Peyer's patch (tissue), 4 donors: ENCODE measurements around the genes PCLO and ELAPOR2.

GRCh38 chr7:79451912-79452535 is 1.4 kb downstream of the MAGI2 start:
- PRO-cap, result bidirectional peak, plus-strand start at chr7:79452388, minus-strand start at chr7:79452318
- RAMPAGE, long total RNA, 4 experiments, result no peak in any of the 4 experiments

- PRO-cap, result no peak
- RAMPAGE, long total RNA, 4 experiments, result no peak in any of the 4 experiments
Observed at GRCh38 chr7:80127750-80128230, 6.8 kb upstream of the GNAI1 start.

DNA sequence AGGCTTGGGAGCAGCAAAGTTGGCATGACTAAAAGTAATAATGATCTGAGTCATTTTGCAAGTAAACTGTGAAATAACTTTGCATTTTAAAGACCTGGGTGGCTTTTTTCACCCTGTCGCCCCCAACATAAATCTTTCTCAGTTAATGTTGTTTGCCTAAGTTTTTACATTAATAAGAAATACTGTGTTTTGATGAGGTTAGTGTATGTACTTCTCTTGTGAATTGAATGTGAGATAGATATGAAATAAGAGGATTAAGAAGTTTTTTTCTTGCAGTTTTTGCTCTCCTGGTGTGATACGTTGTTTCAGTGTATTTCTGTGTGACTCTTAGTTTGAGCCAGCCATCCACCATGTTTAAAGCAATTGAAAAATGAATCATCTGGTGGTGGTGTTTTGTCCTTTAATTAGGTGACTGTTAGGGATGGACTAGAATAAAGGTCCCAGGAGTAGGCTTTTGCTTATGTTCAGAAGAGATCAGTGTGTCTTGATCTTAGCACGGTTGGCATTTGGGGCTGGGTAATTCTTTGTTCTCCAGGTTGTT is 1.9 kb downstream of the GNAI1 start:
- PRO-cap, result no peak
- RAMPAGE, long total RNA, 4 experiments, result no peak in any of the 4 experiments

- PRO-cap, result no peak
- RAMPAGE, long total RNA, 4 experiments, result no peak in any of the 4 experiments
Observed at GRCh38 chr7:80279583-80280301, 145.1 kb downstream of the GNAI1 start.

GRCh38 chr7:80369467-80369809 is 142.4 kb downstream of the GNAT3 start:
- PRO-cap, result no peak
- RAMPAGE, long total RNA, 4 experiments, result no peak in any of the 4 experiments

DNA sequence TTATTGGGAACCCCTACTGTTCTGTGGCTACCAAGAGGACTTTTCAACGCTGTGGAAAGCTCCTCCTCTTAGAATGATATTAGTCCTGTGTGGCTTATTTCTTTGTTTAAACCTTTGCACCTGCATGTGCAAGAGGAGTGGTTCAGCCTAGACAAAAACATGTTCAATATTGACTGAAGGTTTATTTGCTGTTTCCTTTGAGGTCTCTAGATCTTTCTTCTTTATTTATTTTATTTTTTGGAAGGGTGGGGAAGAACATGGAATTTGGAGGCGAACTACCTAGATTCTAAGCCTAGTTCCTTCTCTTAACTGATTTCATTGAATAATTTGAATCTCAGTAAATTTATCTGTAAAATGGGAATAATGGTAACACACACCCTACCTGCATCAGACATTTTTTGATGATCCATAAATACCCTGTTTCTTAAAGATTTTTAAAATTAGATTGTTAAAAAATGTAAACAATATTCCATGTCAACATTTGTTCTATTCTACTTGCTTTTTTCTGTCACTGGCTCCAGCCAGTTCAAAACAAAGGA is 118.0 kb downstream of the GNAT3 start:
- PRO-cap, result no peak
- RAMPAGE, long total RNA, 4 experiments, result no peak in any of the 4 experiments

- PRO-cap, result no peak
- RAMPAGE, long total RNA, 4 experiments, result no peak in any of the 4 experiments
Observed at GRCh38 chr7:80603948-80604339, 34.5 kb upstream of the CD36 start.

GRCh38 chr7:80611568-80612091 is 26.8 kb upstream of the CD36 start:
- PRO-cap, result no peak
- RAMPAGE, long total RNA, 4 experiments, result no peak in any of the 4 experiments

DNA sequence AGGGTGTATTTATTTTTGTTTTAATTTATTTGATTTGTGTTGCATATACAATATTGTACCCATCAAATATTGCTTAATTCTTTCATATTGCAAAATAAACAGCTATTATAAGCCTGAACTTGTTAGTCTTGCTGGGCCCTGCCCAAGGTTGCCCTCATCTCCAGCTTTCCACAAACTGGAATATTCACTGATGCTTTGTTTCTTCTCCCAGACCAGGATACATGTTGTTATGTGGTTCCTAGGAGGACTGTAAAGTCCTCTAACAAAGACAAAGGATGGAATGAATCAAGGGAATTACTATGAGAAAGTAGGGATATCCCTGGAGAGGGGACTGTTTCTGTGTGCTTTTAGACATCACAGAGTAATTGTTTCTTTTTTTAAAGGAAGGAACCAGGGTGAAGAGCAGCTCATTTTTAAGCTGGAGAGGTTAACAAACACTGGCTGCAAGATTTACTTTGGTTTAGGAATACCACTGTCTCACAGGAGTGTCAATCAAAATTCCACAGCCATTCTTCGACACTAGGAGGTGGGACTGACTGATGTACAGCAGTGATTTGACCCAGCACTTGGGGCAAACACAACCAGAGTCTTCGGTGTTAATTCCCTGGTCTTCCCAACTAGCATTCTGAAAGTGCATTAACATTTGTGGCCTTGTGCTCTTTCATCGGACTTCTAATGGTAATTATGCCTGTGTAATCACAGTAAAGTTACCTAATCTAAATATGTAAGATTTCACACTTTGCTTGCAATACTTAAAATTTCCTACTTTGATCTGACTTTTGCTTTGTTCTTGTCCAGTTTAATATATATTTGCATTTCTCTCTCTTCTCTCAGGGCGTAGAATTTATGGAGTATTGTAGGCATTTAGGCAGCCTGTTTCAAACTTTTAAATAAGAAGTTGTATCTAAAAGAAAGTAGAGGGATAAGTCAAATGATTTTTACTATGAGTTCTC is 14.7 kb upstream of the CD36 start:
- PRO-cap, result no peak
- RAMPAGE, long total RNA, 4 experiments, result no peak in any of the 4 experiments

DNA sequence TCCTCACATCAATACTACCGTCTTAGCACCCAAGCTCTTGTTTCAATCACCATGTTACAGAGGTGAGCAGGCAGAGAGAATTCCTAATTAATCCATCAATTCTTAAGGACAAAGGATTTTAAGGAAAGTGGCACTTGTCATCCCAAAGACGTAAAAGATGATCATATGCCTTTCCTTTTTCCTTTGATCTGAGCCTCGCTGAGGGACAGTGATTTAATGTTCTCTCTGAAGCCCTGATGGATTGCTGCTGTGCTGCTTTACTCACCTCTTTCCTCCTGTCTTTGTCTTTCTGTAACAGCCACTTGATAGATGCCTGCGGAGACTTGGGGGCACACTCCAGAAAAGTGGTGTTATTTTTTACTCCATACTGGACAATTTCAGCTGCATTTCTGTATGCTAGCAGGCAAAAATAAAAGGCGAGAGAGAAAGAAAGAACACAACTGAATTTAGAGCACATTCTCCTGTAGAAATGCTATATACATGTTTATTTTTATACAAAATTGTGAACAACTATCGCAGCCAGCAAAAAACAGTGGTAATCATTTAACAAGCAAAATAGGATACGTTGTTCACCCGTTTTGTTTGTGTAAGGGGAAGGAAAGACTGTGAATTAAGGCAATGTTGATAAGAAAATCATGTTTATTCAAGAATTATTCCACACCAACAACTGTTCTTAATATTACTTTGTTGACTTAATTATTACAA is 110.3 kb downstream of the CD36 start:
- PRO-cap, result no peak
- RAMPAGE, long total RNA, 4 experiments, result no peak in any of the 4 experiments

DNA sequence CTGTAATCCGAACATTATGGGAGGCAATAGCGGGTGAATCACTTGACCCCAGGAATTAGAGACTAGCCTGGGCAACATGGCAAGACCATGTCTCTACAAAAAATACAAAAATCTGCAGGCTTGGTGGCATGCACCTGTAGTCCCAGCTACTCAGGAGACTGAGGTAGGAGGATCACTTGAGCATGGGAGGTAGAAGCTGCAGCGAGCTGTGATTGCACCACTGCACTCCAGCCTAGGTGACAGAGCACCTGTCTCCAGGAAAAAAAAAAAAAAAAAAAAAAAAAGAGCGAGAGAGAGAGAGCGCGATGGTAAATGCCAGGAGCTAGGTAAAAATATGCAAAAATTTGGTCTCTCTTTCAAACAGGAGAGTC is 78.6 kb downstream of the SEMA3C start:
- PRO-cap, result no peak
- RAMPAGE, long total RNA, 4 experiments, result no peak in any of the 4 experiments

DNA sequence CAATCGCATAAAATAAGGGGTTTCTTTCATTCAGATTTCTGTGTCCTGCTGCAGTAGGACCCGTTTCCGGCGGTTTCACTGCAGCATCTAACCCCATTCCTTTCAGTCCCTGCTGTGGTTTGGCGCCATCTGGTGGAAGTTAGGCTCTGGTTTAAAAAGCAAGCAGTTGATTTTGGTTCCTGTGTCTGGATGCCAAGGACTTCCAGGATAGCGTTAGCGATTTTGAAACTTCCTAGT is 128.6 kb upstream of the CACNA2D1 start:
- PRO-cap, result no peak
- RAMPAGE, long total RNA, 4 experiments, result no peak in any of the 4 experiments

DNA sequence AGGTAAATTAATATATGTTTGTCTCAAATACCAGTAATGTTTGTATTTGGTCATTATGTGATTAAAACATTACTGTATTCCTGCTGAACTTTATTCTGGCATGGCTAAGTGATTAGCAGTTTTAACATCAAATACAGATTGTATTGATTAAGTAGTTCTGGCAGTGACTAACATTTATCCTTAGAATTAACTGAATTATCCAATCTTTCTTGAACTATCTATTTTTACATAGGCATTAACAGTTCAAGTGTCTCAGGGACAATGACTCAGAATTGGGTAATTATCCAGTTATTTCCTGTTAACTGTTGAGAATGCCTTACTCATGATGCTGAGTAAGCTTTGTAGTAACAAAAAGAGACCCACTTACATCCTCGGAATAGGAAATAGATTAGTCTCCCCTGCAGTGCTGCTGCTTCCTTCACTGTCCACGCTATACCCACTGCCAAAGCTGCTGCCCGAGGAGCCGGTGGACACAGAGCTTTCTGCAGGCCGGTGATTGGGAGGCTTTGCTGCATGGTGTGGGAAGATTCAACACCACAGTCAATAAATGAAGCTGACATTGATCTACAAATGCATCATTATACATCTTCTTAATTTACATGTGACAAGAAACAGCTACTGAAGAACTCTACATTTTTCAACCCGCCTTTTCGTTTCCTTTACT is 357.2 kb downstream of the PCLO start:
- PRO-cap, result no peak
- RAMPAGE, long total RNA, 4 experiments, result no peak in any of the 4 experiments

GRCh38 chr7:83162337-83163353 is at the start of gene PCLO:
TSS of gene PCLO (minus strand) at chr7:83162884.
- PRO-cap, result unidirectional peak, minus-strand start at chr7:83162645; bidirectional peak, plus-strand start at chr7:83163008, minus-strand start at chr7:83162734
- RAMPAGE, long total RNA, 4 experiments, result start-site peak on the minus strand in 3 of 4 experiments, at chr7:83162499-83162888 at its widest, 29 to 637 reads per replicate

GRCh38 chr7:83643666-83643943 is 5.3 kb downstream of the SEMA3E start:
- PRO-cap, result no peak
- RAMPAGE, long total RNA, 4 experiments, result no peak in any of the 4 experiments

- PRO-cap, result no peak
- RAMPAGE, long total RNA, 4 experiments, result no peak in any of the 4 experiments
Observed at GRCh38 chr7:84248762-84249229, 54.2 kb upstream of the SEMA3A start.

GRCh38 chr7:84983202-84983666 is 203.6 kb downstream of the SEMA3D start:
- PRO-cap, result no peak
- RAMPAGE, long total RNA, 4 experiments, result no peak in any of the 4 experiments

- PRO-cap, result no peak
- RAMPAGE, long total RNA, 4 experiments, result no peak in any of the 4 experiments
Observed at GRCh38 chr7:86931495-86932614, 127.6 kb downstream of the ELAPOR2 start.

GRCh38 chr7:87039530-87040590 is 19.6 kb downstream of the ELAPOR2 start:
- PRO-cap, result no peak
- RAMPAGE, long total RNA, 4 experiments, result start-site peak on the minus strand in 3 of 4 experiments, at chr7:87039798-87040400 at its widest, 5 to 7 reads per replicate

- PRO-cap, result bidirectional peak, plus-strand start at chr7:87059904, minus-strand start at chr7:87059645
- RAMPAGE, long total RNA, 4 experiments, result no peak in any of the 4 experiments
Observed at GRCh38 chr7:87059467-87060331, at the start of gene ELAPOR2. TSS of gene ELAPOR2 (minus strand) at chr7:87059654.